ENCODE data around the genes ZNF304, ZNF749, ZNF134, ZNF256, ZNF8, ERVK3-1 and ZNF324B.

- CAGE, long polyA plus RNA = no peak
- RRBS = no CpG with 5 or more reads among the region's 6 CpGs
These were observed 111.6 kb upstream of the PEG3 start for GRCh38 chr19:56952160-56952522.

- CAGE, long polyA plus RNA = no peak
- RRBS = no CpG with 5 or more reads among the region's 22 CpGs
These were observed 137.6 kb upstream of the PEG3 start for GRCh38 chr19:56977899-56978681.

- CAGE, long polyA plus RNA = no peak
- RRBS = no CpG with 5 or more reads among the region's 16 CpGs
These were observed 62.7 kb upstream of the USP29 start for GRCh38 chr19:57056907-57057627.

GRCh38 chr19:57219733-57220564 is 10.9 kb upstream of the AURKC start:
- CAGE, long polyA plus RNA = no peak
- RRBS = no CpG with 5 or more reads among the region's 7 CpGs

- CAGE, long polyA plus RNA = no peak
- RRBS = no CpG with 5 or more reads among the region's 24 CpGs
These were observed 1.2 kb downstream of the AURKC start for GRCh38 chr19:57231812-57232720.

DNA sequence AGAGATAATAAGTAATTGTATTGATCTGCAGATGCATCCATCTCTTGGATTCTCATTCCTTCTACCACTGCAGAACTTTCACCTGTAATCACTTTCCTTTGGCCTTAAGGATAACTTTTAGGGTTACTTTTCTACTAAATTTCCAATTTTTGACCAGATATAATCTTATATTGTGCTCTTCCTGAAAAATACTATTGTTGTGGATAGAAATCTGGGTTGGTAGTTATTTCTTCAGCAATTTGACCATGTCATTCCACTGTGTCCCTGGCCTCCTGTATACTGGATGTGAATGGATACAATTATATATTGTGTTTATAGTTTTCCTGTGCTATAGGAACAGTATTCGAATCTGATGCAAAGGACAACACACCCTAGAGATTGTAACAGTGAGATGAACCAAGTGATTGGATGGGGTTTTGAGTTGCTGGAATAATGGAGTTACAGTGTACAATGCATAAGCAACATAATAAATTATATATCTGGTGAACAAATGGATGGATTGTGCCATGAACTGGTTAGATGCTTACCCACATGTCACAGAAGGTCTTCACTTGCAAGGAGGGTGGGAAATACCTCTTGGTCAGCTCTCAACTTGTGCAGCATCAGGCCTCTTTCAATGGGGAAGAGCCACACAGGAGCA is 12.1 kb upstream of the ZNF543 start:
- CAGE, long polyA plus RNA = no peak
- RRBS = no CpG with 5 or more reads among the region's 1 CpG

DNA sequence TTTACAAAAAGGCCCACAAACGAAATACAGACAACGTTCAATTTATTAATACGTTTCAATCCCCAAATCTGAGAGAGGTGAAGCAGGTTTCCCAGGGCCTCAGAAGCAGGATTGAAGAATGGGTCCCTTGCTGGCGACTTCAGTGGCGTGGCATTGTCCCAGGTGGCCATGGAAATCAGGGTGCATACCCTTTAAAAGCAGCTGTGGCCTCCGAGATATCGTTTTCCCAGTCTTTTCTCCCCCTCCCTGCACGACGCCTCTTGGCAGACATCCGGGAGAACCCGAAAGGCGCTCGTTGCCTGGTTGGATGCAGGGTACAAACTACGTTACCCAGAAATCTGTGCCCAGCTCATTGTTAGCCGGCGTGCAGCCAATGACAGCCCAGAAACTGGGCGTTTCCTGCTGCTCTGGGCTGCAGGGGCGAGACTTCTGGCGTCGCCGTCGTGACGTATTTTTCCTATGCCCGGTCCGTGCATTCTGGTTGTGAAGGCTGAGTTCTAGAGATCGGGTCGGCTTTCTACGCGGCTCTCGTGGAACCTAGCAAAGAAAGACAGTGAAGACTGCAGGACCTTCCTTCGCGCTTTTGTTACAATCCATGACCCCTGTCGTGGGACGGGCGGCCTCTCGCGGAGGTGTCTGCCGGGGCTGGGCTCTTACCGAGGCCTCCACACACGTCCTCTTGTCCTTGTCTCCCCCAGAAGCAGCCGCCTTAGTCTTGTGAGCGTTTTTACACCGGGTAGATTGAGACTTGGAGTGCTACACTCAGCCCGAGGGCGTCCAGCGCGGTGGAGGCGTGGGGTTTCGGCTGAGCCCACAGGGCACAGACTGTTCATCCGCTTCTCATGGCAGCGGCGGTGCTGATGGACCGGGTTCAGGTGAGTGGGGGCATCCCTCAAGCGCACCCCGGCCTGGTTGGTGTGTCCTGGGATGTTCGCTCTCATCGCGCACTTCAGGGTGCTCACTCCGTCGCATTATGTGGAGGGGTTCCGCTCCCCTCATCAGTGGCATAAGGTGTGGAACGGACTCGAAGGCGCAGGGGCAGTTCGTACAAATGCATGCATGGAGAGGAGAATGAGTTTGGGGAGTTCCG is at the start of gene ZNF304:
TSS of gene ZNF304 (plus strand) at position 449 of the 1,090 bp plus-strand sequence.
- CAGE, long polyA plus RNA = no peak
- RRBS = 2% methylated on average over 19 of the region's 66 CpGs

GRCh38 chr19:57435021-57436214 is at the start of gene ZNF749:
Gene ZNF749 (plus strand): TSS chr19:57435325.
- CAGE, long polyA plus RNA = no peak
- RRBS = 2% methylated on average over 2 of the region's 63 CpGs

- CAGE, long polyA plus RNA = no peak
- RRBS = no CpG with 5 or more reads among the region's 5 CpGs
These were observed 11.4 kb downstream of the ZNF549 start for GRCh38 chr19:57538581-57538853.

GRCh38 chr19:57613837-57615142 is at the start of gene ZNF134:
Gene ZNF134 (plus strand): TSS chr19:57614242.
- CAGE, long polyA plus RNA = start-site peak on the plus strand at chr19:57614229-57614262, 57 and 22 reads in 2 replicates
- RRBS = 2% methylated on average over 24 of the region's 75 CpGs

DNA sequence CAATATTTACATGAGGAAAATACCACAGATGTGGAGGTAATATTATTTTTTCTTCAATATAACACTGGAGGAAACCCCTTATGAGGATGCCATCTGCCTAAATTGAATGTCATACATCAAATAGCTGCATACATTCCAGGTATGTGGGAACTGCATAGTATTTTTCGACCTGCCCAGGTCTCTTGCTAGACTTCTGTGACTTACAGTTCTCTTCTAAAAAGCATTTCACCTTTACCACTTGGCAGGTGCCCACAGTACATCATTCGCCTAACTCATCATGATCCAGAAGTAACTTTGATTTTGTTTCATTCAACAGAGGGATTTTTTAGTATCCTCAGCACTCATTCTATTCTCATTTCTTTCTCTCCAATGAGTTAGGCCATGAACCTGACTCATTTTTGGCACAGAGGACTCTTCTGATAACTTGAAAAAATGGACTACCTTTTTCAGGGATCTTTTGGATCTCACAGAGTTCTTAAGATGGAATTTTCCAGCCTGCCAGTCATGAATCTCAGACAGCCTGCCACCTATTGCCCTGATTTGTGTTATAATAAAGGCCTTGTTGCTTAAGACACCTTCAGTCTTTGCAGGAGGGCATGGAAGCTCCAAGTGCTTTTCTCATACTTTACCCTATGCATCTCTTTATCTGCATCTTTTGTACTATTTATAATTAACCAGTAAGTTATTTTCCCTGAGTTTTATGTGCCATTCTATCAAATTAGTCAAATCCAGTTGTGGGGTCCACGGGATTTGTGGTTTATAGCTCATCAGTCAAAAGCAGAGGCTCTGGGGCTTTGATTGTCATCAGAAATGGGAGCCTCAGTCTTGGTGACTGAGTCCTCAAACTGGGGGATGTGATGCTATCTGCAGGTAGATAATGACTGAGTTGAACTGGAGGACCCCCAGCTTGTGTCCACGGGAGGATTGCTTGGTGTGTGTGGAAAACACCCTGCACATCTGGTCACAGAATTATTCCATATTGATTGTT is 10.8 kb downstream of the ZNF586 start:
- CAGE, long polyA plus RNA = no peak
- RRBS = no CpG with 5 or more reads among the region's 4 CpGs

GRCh38 chr19:57946951-57947934 is at the start of gene ZNF256:
Gene ZNF256 (minus strand): TSS chr19:57947706.
- CAGE, long polyA plus RNA = no peak
- RRBS = 4% methylated on average over 13 of the region's 65 CpGs

GRCh38 chr19:58229188-58229665 is 513 bp downstream of the ZNF544 start:
- CAGE, long polyA plus RNA = no peak
- RRBS = 5% methylated on average over 3 of the region's 16 CpGs

- CAGE, long polyA plus RNA = no peak
- RRBS = no CpG with 5 or more reads among the region's 53 CpGs
These were observed at the start of gene ZNF8 for GRCh38 chr19:58278388-58279107. Gene ZNF8 (plus strand): TSS chr19:58278955.

- CAGE, long polyA plus RNA = no peak
- RRBS = under 1% methylated on average over 11 of the region's 51 CpGs
These were observed at the start of gene ERVK3-1 for GRCh38 chr19:58305309-58306248. Gene ERVK3-1 (plus strand): TSS chr19:58305377.

DNA sequence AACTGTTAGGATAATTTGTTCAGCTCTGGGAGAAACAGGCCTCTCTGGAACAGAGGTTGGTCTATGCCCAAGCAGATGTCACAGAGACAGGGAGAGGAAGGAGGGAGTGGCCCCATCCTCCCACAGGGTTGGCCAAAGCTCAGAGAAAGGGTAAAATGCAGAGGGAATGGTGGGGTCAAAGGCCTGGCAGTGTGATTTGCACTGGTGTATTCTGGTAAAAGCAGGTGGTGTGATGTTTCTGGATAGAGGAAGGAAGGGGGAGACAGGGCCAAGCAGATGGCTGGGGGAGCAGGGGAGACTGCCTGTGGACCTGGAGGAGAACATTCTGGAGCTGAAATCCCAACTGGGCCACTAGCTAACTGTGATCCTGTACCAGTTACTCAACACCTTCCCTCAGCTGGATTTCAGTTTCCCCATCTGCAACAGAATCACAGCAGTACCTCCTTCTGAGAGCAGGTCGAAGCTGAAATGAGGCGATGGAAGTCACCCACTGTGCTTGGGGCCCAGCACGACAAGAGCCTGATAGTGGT is 9.5 kb downstream of the ZSCAN22 start:
- CAGE, long polyA plus RNA = no peak
- RRBS = no CpG with 5 or more reads among the region's 3 CpGs

GRCh38 chr19:58349426-58350192 is 3.7 kb downstream of the A1BG start:
- CAGE, long polyA plus RNA = no peak
- RRBS = no CpG with 5 or more reads among the region's 26 CpGs

GRCh38 chr19:58451131-58452364 is at the start of gene ZNF324B:
Gene ZNF324B (plus strand): TSS chr19:58451622.
- CAGE, long polyA plus RNA = no peak
- RRBS = 1% methylated on average over 45 of the region's 98 CpGs

DNA sequence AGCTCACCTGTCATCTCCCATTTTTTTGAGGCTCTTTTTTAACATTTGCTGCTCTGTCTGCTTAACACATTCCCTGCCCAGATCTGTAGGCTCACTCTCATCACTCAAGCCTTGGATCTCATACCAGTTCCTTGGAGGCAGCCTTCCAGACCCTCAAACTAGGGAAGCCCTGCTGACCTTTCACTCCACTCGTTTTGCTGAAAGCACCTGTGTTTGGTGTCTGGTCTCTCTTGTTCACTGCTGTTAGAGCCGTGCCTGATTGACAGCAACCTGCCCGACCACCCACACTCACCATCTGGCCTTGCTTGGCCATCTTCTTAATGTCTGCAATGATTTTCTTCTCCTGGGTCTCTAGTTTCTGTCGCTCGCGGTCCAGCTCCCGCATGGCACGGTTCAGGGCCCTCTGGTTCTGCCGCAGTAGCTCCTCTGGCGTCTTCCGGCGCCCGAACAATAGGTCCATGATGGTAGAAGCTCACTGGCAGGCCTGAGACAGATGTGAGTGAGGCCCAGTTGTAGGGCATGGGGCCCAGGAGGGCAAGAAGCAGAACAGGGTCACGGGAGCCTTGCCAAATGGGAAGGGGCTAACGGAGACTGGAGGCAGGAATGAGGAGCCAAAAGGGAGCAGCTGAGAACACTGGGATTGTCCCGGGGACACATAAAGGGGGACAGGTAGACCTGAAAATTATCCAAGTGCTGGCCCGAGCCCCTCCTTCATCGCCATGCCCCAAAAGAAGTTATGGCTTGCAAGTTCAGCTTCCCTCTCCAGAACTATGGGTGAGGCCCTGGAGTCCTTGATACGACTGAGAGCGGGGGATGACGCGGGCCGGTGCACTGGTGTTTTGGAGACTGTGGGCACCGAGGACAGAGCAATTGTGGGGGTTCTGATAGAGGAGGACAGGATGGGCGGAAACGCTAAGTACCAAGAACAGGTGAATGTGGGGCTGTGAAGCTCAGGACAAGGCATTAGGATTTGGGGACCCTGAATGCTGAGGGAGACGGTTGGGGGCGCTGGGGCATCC is 843 bp downstream of the CHMP2A start:
- CAGE, long polyA plus RNA = no peak
- RRBS = no CpG with 5 or more reads among the region's 28 CpGs

All from osteoblast (primary cell).